ENCODE data around the genes SMYD3, GCSAML, OR6F1, OR2T33 and OR2T12.

DNA sequence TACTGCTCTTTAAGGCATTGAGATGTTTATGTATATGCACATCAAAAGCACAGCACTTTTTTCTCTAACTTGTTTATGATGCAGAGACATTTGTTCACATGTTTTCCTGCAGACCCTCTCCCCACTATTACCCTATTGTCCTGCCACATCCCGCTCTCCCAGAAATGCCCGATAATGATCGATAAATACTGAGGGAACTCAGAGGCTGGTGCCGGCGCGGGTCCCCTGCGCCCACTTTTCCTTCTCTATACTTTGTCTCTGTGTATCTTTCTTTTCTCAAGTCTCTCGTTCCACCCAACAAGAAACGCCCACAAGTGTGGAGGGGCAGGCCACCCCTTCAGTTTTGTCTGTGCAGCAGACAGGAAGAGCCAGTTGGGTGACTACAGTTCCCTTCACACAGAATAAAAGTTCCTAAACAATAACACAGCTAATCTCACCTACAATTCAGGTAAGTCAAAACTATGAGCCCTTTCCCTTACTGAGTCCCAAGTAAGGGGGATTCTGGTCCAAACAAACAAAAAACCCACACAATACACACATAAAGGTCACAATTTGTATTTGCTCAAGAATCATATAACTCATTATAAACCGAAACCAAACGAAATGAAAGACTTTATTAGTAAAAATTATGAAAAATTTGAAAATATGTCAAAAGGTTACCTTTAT is 423.6 kb downstream of the SMYD3 start:
- CAGE, long polyA plus RNA = no peak
- RRBS = no CpG with 5 or more reads among the region's 11 CpGs

DNA sequence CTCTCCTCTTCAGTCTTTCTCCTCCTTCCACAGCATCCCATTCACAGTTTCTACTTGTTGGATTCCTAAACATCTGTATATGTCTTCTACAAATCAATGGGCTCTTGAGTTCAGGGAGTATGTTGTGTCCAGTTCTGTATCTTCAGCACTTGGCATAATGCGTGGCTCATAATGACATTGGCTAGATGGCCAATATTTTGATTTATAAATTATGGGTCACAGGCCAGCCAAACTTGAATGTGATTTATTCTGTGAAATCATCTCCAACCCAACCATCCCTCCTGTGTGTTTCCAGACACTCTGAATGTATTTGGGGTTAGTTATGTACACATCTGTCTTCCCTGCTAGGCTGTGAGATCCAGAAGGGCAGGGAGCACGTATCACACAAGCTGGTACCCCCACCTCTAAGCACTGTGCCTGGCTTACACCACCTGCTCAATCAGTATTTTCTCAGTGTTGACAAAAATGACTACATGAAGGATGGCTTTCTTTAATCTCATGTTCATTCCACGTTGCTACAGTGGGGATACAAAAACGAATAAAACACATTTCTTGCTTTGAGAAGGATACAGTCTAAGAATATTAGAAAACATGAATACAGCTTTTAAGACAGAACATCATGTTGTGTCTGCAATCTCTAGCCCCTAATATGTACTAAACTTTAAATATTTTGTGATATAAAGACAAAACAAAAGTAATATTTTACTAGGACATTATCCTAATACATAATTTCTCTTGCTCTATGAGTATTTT is 386.4 kb downstream of the SMYD3 start:
- CAGE, long polyA plus RNA = no peak
- RRBS = no CpG with 5 or more reads among the region's 4 CpGs

- CAGE, long polyA plus RNA = no peak
- RRBS = no CpG with 5 or more reads among the region's 17 CpGs
These were observed 47.9 kb downstream of the SMYD3 start for GRCh38 chr1:246459154-246459647.

DNA sequence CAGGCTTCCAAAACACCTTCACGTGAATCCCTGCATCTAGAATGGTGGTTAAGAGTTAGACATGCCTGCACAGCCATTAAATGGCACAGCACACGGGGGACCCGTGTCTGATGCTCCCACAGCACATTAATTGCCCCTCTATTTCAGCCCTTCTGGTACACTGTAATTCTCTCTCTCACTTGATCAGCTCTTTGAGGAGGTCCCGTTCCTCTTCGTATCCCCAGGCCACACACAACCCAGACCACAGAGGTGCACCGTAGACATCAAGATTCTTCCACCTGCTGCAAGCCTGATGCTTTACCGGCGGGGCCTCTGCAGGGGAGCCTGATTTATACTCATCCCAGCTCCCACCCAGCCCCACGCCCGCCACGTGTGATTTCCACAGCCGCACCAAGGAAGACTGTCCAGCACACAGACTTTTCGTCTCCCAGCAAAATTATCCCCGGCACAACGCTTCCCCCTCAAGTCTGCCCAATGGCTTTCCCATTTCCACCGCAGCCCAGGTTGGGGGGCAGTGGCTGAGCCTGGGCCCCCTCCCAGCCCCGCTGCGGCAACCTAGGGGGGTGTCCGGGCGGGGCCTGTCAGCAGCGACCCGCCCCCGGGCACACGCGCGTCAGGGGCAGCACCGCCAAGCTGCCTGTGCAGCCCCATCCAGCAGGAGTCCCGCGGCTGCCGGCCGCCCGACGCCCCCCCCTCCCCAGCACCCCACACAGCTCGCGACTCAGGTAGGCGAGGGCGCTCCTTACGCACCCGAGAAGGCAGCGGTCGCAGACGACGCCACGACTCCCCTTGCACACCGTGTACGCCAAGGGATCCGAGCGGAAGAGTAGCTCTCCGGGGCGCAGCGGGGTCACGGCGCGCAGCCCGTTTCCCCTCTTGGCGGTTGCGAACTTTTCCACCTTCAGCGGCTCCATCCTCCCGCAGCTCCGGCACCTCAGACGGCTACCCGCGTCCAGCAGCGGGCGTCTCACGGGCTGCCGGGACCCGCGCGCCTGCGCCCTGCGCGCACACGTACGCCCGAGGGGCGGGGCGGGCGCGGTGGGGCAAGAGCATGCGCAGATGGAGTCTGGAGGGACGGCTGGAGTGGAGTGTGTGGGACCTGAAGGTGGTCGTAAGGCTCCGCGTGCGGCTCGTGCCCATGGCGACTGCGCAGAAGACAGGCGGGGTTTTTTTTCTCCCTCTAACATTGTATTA is at the start of gene SMYD3:
SMYD3 (minus strand) TSS at position 976 of the 1,194 bp plus-strand sequence.
- CAGE, long polyA plus RNA = no peak
- RRBS = 1% methylated on average over 17 of the region's 90 CpGs

DNA sequence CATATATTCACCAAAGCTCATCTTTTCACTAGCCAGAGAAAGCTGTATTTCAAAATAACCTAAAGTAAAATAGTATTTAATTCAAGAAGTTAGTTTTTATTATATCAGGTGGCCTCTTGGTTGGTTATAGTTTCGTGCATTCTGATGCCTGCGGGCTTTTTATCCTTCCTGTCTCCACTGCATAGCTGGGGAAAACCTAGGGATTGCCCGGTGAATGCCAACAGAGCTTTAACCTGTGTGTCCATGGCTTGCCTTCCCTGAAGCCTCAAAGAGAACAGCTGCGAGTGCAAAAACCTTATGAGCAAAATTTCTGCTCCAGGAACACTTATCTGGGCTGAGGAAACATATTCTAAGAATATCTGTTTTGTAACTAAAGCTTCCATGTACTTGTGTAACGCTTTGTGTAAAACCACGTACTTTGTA is 7.1 kb downstream of the CNST start:
- CAGE, long polyA plus RNA = no peak
- RRBS = no CpG with 5 or more reads among the region's 6 CpGs

DNA sequence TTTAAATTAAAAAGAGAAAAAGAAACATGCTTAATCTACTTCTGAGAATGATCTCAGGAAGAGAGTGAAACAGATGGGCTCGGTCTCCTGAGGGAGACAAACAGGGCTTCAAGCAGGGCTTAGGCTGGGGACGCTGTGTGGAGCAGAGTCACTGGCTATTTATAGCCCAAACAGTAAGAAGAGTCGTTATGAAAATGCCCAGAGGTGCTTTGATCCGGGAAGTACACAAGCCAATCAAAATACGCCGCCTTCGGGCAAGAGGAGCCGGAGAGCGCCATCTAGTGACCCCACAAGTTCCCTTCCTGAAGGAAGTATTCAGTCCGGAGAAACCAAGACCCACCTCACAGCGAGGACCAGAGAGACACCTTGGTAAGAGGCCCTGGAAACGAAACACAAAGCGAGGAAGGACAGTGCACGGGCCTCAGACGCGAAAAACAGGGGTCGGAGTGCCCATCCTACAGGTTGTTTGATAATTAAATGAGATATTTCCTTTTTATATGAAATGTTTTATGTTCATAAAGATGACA is 25.1 kb upstream of the SCCPDH start:
- CAGE, long polyA plus RNA = no peak
- RRBS = no CpG with 5 or more reads among the region's 17 CpGs

- CAGE, long polyA plus RNA = no peak
- RRBS = no CpG with 5 or more reads among the region's 5 CpGs
These were observed 2.7 kb downstream of the SCCPDH start for GRCh38 chr1:246726805-246727328.

DNA sequence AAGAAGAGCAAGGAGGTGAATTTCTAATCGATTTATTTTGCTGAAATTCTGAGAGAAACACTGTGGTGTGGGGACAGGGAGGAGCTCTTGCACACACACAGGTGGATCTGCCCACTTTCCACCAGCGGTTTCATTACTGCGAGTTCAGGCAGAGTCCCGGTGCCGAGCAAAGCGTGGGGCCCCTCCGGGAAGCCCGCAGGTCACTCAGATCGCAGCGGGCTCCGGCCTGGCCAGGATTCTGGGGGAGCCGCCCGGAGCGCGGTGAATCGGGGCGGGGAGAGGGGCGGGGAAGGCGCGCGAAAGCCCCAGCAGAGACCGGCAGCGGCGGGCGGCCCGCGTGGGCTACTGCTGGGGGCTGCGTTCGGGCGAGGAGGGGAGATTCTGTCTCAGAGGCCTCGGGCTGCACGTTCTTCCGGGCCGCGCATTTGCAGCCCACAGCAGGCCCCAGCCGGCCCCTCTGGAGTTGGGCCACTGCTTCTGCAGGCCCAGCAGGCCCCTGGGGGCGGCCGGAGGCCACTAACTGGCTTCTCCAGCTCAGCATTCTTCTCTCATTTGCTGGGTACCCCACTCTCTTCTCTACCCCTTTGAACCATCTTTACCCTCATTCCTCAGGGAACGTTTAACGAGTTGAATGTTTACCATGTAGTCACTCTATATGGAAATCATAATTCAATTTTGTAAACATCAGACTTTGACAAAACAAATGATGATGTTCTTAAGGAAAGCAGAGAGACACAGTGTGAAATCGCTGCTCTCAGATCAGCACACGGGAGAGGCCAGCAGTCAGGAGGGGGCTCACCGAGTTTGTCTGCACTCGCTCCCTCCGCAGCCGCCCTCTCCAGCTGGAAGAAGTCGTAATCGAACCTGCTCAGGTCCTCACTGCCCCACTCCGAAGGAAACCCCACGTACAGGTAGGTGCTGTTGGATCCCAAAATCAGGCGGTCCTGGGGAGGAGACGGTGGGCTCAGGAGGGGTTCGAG is 64.9 kb downstream of the SCCPDH start:
- CAGE, long polyA plus RNA = no peak
- RRBS = 13% methylated on average over 27 of the region's 53 CpGs

- CAGE, long polyA plus RNA = no peak
These were observed 6.9 kb downstream of the AHCTF1 start for GRCh38 chr1:246924613-246925394.

GRCh38 chr1:247127660-247128122 is 23.5 kb upstream of the ZNF669 start:
- CAGE, long polyA plus RNA = no peak
- RRBS = no CpG with 5 or more reads among the region's 13 CpGs

DNA sequence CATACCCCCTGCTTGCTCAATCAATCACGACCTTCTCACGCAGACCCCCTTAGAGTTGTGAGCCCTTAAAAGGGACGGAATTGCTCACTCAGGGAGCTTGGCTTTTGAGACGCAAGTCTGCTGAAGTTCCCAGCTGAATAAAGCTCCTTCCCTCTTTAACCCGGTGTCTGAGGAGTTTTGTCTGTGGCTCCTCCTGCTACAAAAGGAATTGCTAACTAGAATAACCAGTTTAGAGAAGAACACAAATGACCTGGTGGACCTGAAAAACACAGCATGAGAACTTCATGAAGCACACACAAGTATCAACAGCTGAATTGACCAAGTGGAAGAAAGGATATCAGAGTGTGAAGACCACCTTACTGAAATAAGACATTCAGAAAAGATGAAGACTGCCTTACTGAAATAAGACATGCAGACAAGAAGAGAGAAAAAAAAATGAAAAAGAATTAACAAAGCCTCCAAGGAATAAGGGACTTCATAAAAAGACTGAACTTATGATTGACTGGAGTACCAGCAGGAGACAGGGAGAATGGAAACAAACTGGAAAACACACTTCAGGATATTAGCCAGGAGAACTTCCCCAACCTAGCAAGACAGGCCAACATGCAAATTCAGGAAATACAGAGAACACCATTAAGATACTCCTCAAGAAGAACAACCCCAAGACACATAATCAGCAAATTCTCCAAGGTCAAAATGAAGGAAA is 28.8 kb upstream of the ZNF669 start:
- CAGE, long polyA plus RNA = no peak
- RRBS = no CpG with 5 or more reads among the region's 5 CpGs

DNA sequence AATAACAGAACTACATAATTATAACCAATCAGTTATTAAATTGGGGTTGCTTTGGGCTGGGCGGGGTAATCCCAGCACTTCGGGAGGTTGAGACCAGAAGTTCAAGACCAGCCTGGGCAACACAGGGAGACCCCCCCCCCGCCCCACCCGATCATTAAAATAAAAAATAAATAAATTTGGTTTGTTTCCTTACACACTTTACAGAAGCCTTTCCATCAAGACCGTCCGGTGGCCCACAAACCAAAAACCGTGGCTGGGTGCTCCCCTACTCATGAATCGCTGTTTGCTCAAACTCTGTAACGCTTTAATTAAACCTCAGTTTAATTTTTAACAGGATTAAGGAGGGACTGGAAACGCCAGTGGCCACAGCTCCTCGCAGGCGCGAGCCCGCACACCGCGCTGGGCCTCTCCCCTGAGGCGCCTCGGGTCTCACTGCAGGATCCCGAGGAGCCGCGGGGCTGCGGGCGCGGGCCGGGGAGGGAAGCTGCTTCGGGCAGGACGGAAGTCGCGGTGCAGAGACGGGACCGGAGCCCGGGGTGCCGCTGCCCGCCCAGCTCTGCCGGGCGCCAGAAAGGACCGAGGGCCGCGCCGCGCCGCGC is 576 bp downstream of the ZNF124 start:
- CAGE, long polyA plus RNA = no peak
- RRBS = no CpG with 5 or more reads among the region's 43 CpGs

DNA sequence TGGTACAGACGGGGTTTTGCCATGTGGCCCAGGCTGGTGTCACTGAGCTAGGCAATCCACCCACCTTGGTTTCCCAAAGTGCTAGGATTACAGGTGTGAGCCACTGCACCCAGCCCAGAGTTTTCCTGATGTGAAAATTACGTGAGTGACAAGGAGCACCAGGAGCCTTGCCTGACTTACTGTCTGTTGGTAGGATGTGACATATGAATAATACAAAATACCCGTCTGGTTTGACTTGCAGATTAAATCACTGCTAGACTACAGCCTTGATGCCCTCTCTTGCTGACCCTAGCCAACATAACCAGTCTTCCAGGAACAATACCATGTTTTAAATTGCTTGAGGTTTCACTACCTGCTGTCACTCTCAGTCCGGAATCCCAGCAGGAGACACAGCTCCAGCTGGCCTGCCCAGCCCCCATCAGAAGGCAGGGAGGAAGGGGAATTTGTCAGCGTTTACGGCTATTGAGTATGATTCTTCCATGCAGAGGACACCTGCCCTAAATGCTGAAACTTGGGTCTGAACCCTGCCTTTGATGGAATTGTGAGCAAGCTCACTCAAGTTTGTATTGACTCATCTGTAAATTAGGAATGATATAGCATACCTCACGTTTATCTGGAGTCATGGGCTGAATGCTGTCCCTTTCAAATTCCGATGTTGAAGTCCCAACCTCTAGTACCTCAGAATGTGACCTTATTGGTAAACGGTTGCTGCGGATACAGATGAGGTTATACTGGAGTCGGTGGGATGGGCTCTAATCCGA is 33.0 kb downstream of the ZNF496 start:
- CAGE, long polyA plus RNA = no peak
- RRBS = no CpG with 5 or more reads among the region's 12 CpGs

DNA sequence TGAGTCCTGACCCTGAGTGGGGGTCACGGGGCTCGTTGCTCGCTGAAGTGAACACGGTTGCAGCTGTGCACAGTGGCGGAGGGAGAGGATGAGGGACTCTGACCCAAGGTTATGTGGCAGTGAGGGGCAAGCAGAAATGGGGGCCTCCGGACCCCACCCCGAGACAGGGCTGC is 702 bp upstream of the ZNF496 start:
- CAGE, long polyA plus RNA = no peak
- RRBS = 3% methylated on average over 2 of the region's 7 CpGs

- CAGE, long polyA plus RNA = no peak
- RRBS = no CpG with 5 or more reads among the region's 14 CpGs
These were observed 6.1 kb upstream of the ZNF496 start for GRCh38 chr1:247337683-247338274.

GRCh38 chr1:247347468-247348398 is 16.1 kb upstream of the ZNF496 start:
- CAGE, long polyA plus RNA = no peak
- RRBS = 25% methylated on average over 7 of the region's 35 CpGs

DNA sequence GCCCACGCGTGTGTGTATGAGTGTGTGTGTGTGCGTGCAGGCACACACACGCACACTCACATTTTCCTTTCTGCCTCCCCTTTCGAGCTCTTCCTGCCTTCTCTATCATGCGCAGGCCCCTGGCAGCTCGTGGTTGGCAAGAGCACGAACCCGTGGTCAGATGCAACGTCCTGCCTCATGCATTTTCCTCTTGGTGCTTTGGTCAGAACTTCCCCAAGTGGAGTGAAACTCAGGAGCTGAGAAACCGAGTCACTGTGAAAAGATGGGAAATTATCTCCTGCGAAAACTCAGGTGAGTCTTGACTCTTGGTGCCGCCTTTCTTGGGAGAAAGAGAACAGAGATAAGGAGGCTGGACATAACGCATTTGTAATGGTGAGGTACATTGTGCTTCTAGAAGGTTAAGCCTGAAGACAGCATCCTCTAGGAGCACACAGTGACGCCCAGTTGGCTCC is at the start of gene GCSAML:
GCSAML (plus strand) TSS at position 205 of the 452 bp plus-strand sequence.
- CAGE, long polyA plus RNA = no peak
- RRBS = no CpG with 5 or more reads among the region's 15 CpGs

- CAGE, long polyA plus RNA = no peak
- RRBS = no CpG with 5 or more reads among the region's 3 CpGs
These were observed at the start of gene OR6F1 for GRCh38 chr1:247716346-247716876. Gene OR6F1 (minus strand): TSS chr1:247716646.

DNA sequence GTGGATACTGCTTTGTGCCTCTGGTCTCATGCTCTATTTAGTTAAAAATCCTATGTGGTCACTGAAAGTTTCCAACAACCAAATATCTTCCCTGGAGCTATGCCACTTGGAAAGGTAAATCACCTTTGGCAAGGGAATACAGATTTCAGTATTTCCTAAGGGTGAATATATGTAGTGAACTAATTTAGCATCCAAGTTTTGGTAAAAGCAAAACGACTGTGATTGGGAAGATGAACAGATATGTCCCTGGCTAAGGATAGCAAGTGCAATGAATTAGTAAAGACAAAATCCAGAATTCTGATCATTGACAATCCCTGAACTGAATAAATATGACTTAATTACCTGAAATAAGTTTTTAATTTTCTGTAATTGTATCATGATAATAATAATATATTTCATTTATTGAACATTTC is at the start of gene OR2T33:
OR2T33 (minus strand) TSS at position 119 of the 413 bp plus-strand sequence.
- CAGE, long polyA plus RNA = no peak
- RRBS = no CpG with 5 or more reads among the region's 1 CpG

DNA sequence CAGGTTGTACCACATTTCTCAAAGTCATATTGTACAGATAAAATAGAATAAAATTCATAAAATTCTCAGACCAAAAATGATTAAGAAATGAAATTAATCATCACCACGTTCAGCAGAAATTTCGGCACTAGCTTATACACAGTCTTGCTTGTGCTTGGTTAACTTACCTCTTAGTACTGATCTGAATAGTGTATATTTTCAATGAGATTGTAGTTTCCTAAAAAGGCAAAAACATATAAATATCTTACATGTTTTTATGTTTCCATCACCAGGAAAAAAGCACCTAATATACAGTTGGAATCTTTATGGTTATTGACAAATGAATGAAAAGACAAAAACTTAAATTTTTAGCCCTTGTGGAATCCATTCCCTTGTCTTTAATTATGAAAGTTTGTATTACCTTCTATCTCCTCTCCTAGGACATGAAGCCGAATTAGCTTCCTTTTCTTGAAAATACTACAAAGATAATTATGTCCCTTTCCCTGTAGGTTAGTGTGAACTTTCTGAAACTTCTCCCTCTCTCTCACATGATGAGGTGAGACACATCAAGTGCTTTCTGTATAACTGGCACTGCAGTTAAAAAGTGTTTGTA is at the start of gene OR2T12:
OR2T12 (minus strand) TSS at position 246 of the 592 bp plus-strand sequence.
- CAGE, long polyA plus RNA = no peak
- RRBS = no CpG with 5 or more reads among the region's 3 CpGs